ENCODE measurements around a stretch of chr5.

DNA sequence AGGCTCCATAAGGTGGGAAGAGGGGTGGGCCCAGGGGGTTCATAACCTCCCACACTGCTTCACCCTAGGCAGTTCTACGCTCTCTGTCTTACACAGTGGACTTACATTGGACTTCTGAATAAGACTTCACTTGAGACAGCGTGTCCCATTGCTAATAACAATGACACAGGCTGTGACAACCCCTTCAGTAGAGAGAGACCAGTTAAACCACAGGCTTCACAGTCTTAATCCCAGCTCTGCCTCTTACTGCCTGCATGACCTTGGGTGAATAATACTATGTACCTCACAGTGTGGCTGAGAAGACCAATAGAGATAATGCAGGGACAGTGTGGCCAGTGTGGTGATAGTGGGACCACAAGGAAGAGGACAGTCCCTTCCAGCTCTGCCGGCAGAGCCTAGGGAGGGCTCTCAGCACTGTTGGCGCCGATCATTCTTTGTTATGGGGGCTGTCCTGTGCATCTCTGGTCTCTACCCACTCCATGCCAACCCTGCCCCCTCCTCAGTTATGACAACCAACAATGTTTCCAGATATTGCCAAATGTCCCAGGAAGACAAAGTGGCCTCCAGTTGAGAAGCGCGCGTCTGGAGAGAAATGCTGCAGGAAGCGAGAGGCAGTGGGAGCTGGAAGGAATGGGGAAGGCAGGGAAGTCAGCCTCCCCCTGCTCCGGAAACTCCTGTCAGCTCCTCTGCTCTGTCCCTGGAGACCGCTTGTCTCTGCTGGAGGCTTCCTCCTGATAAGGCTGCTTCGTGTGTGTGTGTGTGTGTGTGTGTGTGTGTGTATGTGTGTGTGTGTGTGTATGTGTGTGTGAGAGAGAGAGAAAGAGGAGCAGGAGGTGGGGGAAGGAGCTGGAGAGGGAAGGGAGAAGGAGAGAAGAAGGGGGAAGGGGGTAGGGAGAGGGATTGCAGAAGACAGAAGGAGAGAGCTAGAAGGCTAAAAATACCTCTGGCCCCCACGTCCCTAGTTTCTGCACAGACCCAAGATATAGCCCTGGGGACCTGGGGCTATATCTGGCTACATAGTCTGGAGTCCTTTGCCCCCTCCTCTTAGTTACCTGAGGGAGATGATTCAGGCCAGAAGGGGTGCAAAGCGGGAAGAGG is 31.8 kb upstream of the FABP6 start:
- PRO-cap = no peak
- RAMPAGE, long total RNA, 4 experiments = no peak in any of the 4 experiments

DNA sequence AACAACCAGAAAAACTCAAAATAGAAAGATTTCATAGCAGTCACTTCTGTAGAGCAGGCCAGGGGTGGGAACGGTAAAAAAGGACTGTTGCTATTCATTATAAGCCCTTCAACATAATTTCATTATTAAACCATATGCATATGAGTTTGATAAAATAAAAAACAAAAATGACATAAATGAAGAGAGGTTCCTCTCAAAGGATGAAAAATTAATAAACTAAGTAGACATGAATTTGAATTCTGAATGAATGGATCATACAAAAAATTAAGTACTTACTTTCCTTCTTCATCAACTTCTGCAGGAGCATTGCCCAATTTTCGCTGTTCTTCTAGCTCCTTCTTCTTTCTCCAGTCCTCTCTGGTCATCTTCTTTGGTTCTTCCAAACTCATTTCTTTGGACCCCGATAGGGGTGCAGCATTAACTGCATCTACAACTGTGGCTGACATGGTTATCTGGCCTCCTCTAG is 4.0 kb downstream of the SLU7 start:
- PRO-cap = no peak
- RAMPAGE, long total RNA, 4 experiments = start-site peak on the minus strand in 1 of 4 experiments, centred at position 389 of the sequence, 57 reads per replicate

GRCh38 chr5:160439090-160439714 is 17.5 kb downstream of the PTTG1 start:
- PRO-cap = no peak
- RAMPAGE, long total RNA, 4 experiments = no peak in any of the 4 experiments

DNA sequence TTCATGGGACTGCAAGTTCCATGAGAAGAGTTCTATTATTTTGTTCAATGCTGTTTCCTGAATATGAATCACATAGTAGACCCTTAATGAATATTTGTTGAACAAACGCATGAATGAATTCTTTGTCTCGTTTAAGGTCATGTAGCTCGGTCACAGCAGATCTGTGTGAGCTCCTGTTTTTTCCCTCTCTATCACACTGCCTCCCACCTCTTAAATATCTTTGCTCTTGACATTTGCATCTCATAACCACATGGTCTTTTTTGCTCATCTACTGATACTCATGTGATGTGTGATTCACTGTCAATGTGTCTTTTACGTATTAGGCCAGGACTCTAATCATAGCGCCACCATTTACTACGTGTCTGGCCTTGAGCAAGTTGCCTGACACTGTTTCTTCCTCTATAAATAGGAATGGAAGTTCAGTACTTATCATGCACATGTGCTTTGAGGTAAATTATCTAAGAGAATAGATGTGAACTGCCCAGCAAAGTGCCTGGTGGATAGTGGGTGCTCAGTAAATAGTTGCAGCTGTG is 37.5 kb downstream of the PTTG1 start:
- PRO-cap = no peak
- RAMPAGE, long total RNA, 4 experiments = no peak in any of the 4 experiments

DNA sequence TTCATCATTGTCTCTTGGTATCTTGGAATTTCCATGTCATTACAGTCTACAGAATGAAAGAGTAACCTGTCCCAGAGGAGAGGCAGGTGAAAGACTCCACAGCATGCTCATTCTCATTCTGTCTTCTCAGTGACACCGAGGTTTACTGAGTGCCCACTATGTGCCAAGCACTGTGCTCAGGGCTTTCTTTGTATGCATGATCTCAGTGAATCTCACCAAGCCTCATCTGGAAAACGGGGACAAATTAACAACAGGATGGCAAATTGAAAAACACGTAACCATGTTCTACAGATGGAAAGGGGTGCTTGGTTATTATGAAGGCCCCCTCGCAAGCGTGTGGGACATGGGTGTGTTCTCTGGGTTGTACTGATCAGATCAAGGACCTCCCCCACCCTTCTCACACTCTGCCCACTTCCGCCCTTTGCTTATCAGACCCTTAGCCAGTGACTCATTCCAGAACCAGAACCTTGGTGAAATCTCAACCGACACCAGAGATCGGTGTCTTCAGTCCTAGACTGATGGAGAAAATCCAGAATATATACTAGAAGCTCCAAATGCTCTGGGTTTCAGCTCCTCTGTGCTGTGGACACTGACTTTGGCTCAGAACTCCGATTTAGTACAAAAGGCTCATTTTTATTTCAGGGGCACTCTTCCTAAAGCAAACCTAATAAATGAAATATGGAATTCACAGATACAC is 64.8 kb downstream of the PTTG1 start:
- PRO-cap = no peak
- RAMPAGE, long total RNA, 4 experiments = no peak in any of the 4 experiments

GRCh38 chr5:160848814-160849089 is 3.3 kb downstream of the ATP10B start:
- PRO-cap = no peak
- RAMPAGE, long total RNA, 4 experiments = no peak in any of the 4 experiments

GRCh38 chr5:161546862-161547300 is 356 bp upstream of the GABRB2 start:
- PRO-cap = no peak
- RAMPAGE, long total RNA, 4 experiments = no peak in any of the 4 experiments

GRCh38 chr5:163517873-163518993 is 12.8 kb downstream of the MAT2B start:
- PRO-cap = no peak
- RAMPAGE, long total RNA, 4 experiments = no peak in any of the 4 experiments

GRCh38 chr5:167296124-167296763 is 317.4 kb downstream of the TENM2 start:
- PRO-cap = no peak
- RAMPAGE, long total RNA, 4 experiments = no peak in any of the 4 experiments

DNA sequence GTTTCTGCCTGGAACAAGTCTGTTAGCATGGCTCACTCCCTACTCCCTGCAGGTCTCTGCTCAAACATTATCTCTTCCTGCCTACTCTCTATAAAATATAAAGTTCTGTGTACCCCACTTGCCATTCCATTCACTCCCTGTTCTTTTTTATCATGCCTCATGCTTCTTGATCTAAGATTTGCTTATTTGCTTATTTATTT is 337.0 kb downstream of the TENM2 start:
- PRO-cap = no peak
- RAMPAGE, long total RNA, 4 experiments = no peak in any of the 4 experiments

DNA sequence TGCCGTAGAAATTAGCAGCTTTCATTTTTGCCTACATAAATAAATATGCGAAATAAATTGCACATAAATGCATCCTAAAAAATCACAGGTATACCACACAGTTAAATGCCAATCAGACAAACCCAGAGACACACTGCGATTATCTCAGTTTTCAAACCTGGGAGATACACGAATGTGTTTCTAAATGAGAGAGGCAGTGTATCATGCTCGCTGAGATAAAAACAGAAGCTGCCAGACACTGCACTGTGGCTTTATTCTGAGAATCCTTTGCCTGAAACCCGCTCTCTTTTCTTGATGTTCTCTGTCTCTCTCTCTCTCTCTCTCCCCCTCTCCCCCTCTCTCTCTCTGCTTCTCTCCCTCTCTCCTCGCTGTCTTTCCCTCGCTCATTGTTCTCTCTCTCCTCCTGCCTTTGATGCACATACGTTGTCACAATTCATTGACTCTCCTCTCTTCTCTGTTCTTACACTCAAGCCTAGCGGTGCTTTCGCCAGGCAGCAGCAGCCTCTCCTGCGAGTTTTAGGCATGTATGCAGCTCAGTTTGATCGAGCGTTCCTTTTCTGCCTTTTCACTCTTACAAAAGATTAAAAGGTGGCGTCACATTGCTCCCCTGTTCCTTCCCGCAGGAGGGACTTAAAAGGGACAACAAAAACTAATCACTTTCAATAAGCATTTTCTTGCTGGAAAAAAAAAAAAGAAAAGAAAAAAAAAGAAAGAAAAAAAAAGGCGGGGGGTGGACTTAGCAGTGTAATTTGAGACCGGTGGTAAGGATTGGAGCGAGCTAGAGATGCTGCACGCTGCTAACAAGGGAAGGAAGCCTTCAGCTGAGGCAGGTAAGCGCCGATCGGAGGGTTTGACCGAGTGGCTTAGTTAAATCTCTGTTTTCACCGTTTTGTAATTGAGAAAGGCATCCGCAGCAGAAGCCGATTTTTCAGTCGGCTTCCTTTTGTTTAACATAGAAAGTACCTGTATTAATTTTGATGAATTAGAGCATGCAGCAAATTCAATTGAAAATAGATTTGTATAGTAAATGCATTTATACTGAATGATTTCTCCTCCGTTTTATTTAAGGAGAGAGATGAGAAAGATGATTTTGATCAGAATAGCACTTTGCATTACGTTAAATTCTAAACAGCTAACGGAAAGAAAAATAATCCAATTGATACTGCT is 594.8 kb downstream of the TENM2 start:
- PRO-cap = no peak
- RAMPAGE, long total RNA, 4 experiments = no peak in any of the 4 experiments

DNA sequence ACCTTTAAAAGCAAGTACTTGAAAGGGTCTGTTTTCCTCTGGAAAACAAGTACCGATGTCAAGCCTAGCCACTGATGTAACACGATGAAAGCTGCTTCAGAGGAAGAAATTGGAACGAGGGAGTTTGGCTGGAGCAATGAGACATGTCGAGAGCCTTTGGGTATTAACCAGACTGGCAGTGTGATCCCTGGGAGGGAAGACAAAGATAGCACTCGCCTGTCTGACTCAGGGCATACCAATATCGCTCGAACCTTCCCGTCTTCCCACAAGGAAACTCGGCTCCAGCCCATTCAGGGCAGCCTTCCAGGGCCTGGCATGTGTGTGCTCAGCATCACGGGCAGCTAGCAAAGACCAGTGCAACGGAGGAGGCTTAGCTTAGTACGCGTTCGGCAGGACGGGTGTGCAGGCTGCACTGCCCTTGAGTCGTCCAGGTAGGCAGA is 356.9 kb upstream of the WWC1 start:
- PRO-cap = no peak
- RAMPAGE, long total RNA, 4 experiments = no peak in any of the 4 experiments

- PRO-cap = no peak
- RAMPAGE, long total RNA, 4 experiments = no peak in any of the 4 experiments
Measured at GRCh38 chr5:167946182-167946621, 345.2 kb upstream of the WWC1 start.

DNA sequence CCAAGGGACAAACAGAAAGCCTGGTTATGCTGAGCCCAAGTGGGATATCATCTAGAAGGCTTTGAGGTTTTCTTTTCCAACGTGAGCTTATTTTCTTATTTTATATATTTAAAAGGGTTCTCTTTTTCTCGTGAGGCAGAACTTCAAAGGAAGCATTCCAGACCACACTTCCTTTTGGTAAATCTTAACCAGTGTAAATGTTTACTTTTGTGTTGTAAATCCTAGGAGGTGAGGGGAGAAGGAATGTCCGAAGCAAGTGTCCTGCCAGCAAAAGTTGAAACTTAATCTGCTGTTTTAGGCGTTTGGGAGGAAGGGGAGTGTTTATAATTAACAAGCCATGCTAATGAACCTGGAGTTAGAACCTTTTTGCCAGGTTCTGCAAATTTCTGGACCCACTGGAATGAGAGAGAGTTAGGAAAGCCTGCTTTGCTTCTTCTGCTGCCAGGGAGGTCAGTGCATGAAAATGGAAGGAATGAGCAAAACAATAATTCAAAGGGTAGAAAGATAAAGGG is 37.9 kb downstream of the WWC1 start:
- PRO-cap = no peak
- RAMPAGE, long total RNA, 4 experiments = start-site peak on the plus strand in 1 of 4 experiments, centred at position 316 of the sequence, 6 reads per replicate

GRCh38 chr5:168334560-168335251 is 43.3 kb downstream of the WWC1 start:
- PRO-cap = no peak
- RAMPAGE, long total RNA, 4 experiments = start-site peak on the plus strand in 1 of 4 experiments, at chr5:168335070-168335200 at its widest, 5 reads per replicate

GRCh38 chr5:168431187-168431678 is 55.0 kb upstream of the RARS1 start:
- PRO-cap = no peak
- RAMPAGE, long total RNA, 4 experiments = no peak in any of the 4 experiments

- PRO-cap = no peak
- RAMPAGE, long total RNA, 4 experiments = no peak in any of the 4 experiments
Measured at GRCh38 chr5:168444255-168444678, 42.0 kb upstream of the RARS1 start.

- PRO-cap = no peak
- RAMPAGE, long total RNA, 4 experiments = no peak in any of the 4 experiments
Measured at GRCh38 chr5:168580206-168580642, 1.1 kb upstream of the PANK3 start.

DNA sequence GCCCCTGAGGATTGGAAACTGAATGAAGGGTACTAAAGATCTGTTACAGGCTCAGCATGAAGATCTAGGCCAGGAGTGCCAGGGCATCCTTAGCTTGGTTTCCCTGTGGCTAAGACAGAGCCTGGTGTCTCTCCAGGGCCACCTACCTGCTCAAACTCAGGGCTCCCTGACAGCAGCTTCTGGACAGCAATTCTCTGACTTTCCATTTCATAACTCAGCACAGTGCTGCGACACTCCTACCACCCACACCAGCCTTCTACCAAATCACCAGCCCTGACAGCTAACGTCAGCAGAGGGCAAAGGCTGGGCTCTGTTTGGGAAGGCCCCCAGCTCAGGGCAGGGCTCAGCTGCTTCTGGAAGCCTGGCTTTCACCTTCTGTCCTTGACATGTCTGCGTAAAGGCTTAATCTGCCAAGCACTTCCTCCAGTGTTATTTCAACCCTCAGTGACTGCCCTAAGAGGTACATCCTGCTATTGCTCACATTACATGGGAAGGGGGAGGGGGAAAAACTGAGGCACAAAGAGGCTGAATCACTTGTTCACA is 102.4 kb upstream of the PANK3 start:
- PRO-cap = no peak
- RAMPAGE, long total RNA, 4 experiments = no peak in any of the 4 experiments

- PRO-cap = no peak
- RAMPAGE, long total RNA, 4 experiments = no peak in any of the 4 experiments
Measured at GRCh38 chr5:168806148-168806834, 227.1 kb upstream of the PANK3 start.

Data from suprapubic skin (tissue), 4 donors.